SK-N-DZ (cell line): Measurements from ENCODE around the genes PEPD, ZNF599, HPN and LGI4.

GRCh38 chr19:33521201-33522433, at the start of gene PEPD:
Gene PEPD (minus strand): TSS chr19:33521791.
RAMPAGE:
- cytosol, long total RNA = start-site peak on the minus strand at chr19:33521767-33521780, 101 and 39 reads in 2 replicates
- nucleus, long total RNA = no peak

DNA sequence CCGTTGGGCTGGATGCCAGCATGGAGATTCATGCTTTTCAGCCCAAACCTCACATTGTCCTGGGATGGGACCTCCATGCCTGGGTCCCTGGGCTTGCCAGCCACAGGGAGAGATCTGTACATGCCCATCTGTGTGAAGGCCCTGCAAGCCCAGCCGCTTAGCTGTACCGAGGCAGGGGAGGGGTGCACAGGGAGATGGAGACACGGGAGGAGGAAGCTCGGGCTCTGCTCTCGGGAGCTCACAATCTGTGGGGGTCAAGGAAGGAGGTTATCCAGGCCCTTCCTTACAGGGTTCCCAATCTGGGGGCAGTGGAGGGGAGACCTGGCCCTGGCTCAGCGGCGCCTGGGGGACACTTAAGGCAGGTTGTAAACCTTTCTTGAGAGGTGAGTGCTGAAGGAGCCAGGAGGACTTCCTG, 77.3 kb downstream of the CHST8 start:
RAMPAGE:
- cytosol, long total RNA = no peak
- nucleus, long total RNA = no peak

GRCh38 chr19:33798761-33799270, 2.1 kb downstream of the KCTD15 start:
RAMPAGE:
- cytosol, long total RNA = no peak
- nucleus, long total RNA = no peak

DNA sequence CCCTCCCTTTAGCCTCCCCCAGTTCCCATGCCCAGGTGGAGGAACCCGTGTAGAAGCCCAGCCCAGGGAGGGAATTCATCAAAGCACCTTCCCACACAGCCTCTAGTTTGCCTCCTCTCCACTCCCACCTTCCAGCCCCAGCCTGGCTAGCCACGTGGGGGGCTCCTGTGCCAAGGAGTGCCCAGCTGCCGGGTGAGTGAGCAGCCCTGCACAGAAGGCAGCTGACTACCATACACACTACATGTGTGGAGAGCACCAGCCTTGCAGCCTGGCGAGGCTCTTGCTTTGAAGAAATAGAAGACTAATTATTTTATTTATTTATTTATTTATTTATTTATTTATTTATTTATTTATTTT, 24.5 kb downstream of the KCTD15 start:
RAMPAGE:
- cytosol, long total RNA = no peak
- nucleus, long total RNA = no peak

DNA sequence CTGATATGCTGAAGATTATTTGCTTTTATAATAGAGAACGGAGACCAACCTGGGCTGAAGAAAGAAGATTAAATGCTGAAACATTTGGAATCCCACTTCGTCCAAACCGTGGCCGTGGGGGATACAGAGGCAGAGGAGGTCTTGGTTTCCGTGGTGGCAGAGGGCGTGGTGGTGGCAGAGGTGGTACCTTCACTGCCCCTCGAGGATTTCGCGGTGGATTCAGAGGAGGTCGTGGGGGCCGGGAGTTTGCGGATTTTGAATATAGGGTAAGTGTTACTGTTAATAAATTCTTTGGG, 32.9 kb upstream of the GARRE1 start:
RAMPAGE:
- cytosol, long total RNA = no peak
- nucleus, long total RNA = no peak

DNA sequence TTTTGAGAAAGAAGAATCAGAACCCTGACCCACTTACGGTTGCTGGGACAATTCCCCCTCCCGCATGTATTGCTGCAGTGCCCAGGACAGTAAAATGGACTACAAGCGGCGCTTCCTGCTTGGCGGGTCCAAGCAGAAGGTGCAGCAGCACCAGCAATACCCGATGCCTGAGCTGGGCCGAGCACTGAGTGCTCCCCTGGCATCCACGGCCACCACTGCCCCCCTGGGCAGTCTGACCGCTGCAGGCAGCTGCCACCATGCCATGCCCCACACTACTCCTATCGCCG, 46.0 kb downstream of the GARRE1 start:
RAMPAGE:
- cytosol, long total RNA = no peak
- nucleus, long total RNA = no peak

RAMPAGE:
- cytosol, long total RNA = no peak
- nucleus, long total RNA = no peak
Observed at GRCh38 chr19:34354707-34355094, 10.3 kb upstream of the GPI start.

RAMPAGE:
- cytosol, long total RNA = no peak
- nucleus, long total RNA = no peak
Observed at GRCh38 chr19:34383391-34383934, 18.5 kb downstream of the GPI start.

DNA sequence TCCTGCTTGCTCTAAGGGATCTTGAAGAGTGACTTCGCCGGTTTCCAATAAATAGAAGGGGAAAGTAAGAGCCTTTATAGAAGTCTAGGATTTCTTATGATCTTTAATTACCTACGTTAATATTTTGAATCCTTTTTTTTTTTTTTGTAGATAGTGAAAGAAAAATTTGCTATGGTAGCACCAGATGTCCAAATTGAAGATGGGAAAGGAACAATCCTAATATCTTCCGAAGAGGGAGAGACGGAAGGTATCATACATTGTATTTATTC, 21.3 kb upstream of the WTIP start:
RAMPAGE:
- cytosol, long total RNA = start-site peak on the plus strand centred at position 200 of the sequence, 96 bp wide, 113 and 266 reads in 2 replicates
- nucleus, long total RNA = no peak

RAMPAGE:
- cytosol, long total RNA = no peak
- nucleus, long total RNA = no peak
Observed at GRCh38 chr19:34678082-34678656, 691 bp downstream of the ZNF302 start.

DNA sequence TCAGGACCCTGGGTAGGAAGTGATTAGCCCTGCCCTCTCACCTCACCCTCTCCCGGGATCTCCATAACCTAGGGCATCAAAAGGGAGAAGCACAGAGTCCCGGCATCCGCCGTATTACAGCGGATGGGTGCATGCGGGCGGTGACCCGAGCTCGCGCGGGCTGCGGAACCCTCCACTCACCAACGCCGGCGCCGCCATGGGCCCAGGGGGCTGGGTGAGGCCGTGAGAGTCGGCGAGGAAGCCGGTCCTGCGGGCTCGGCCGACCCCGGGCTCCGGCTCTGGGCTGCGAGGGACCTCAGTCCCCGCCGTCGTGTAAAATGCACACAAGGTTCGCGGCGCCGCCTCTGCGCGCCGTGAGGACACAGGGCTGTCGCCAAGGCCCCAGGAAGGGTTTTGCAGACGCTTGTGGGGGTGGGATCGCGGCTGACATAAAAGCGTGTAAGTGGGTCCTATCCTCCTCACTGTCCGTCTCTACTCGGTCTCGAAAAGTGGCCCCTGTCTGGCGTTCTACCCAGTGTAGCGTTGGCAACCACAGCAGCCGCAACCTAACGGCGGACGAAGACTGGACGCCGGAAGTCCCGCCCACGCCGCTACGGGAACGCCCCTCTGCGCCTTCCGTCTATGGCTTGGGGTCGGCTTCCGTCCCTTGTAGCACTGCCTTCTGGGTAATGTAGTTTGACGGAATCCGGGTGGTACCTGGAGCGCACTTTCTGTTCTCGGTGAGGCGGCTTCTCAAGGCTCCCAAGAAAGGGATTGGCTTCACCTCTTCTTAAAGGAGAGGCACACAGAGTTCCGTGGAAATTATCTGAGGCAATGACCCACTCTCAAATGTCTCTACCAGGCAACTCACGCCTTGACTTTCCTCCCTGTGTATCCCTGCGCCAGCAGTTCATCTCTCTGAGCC, at the start of gene ZNF599:
Gene ZNF599, minus strand, starts transcription at position 572 of the 904 bp plus-strand sequence.
RAMPAGE:
- cytosol, long total RNA = start-site peak on the minus strand centred at position 559 of the sequence, 34 bp wide, 34 and 30 reads in 2 replicates
- nucleus, long total RNA = no peak

GRCh38 chr19:35031973-35032229, 1.6 kb downstream of the SCN1B start:
RAMPAGE:
- cytosol, long total RNA = no peak
- nucleus, long total RNA = no peak

DNA sequence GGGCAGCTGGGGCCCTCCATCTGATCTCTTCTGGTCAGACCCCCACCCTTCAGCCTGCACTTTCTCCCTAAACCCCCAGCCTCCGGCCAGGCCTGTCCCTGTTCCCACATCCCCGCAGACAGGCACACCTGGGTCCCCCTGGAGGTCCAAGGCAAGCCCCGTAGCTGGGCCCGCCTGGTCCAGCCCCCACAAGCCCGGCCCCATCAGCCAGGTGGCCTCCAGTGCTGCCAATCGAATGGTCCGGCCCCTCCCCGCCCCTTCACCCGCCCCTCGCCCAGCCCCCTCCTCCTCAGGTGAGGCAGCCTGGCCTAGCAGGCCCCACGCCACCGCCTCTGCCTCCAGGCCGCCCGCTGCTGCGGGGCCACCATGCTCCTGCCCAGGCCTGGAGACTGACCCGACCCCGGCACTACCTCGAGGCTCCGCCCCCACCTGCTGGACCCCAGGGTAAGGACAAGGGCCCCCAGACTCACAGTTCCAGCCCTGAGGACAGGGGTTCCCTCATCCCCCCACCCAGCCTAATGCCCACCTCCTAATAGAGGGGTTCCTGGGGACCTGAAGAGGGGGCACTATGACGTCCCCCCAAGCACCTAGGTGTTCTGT, at the start of gene HPN:
Gene HPN, plus strand, starts transcription at position 293 of the 600 bp plus-strand sequence.
RAMPAGE:
- cytosol, long total RNA = no peak
- nucleus, long total RNA = no peak

RAMPAGE:
- cytosol, long total RNA = no peak
- nucleus, long total RNA = no peak
Observed at GRCh38 chr19:35042837-35043346, 1.4 kb downstream of the HPN start.

DNA sequence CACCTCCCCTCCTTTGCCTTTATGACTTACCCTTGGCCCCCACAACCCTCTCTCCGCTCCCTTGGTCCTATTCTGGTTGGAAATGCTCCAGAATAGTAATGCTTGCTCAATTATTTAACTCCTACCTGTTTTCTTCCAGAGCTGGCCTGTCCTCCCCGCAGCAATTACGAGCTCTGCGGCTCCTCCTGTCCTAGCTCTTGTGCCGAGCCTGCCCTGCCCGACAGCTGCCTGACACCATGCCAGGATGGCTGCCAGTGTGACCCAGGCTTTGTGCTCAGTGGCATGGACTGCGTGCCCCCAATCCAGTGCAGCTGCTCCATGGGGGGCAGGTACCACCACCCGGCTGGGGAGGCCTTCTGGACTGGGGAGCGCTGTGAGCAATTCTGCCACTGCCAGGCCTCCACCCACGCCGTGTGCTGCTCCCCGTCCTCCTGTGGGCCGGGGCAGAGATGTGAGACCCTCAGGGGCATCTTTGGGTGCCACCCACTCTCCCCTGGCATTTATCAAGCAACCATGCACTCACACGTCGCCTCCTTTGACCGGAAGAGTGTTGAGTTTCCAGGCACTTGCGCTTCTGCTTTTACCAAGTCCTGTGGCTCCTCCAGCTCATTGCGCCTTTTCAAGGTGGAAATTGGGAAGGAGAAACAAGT, 9.4 kb upstream of the FXYD3 start:
RAMPAGE:
- cytosol, long total RNA = no peak
- nucleus, long total RNA = no peak

DNA sequence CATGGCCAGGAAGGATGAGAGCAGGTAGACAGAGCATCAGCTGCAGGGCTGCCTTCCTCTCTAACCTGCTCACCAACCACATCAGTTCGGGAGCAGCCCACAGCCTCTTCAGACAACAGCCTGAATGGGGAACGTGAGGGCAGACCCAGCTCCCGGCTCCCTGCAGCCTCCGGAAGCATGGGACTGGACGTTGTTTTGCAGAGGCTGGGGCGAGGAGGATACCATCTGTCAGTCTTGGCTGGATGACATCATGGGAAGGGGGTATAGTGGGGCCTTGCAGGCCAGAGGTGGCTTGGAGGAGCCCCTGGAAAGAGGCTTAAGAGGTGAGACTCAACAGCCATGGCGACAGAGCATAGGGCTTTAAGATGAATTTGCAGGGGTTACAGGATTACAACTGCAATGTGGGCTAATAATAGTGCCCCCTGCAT, 1.4 kb downstream of the FXYD3 start:
RAMPAGE:
- cytosol, long total RNA = no peak
- nucleus, long total RNA = no peak

RAMPAGE:
- cytosol, long total RNA = no peak
- nucleus, long total RNA = no peak
Observed at GRCh38 chr19:35120366-35121496, 5.1 kb downstream of the FXYD3 start.

RAMPAGE:
- cytosol, long total RNA = no peak
- nucleus, long total RNA = no peak
Observed at GRCh38 chr19:35134472-35135627, at the start of gene LGI4. Gene LGI4 (minus strand): TSS chr19:35135059.

GRCh38 chr19:35151402-35151779, 3.1 kb upstream of the FXYD5 start:
RAMPAGE:
- cytosol, long total RNA = no peak
- nucleus, long total RNA = no peak

DNA sequence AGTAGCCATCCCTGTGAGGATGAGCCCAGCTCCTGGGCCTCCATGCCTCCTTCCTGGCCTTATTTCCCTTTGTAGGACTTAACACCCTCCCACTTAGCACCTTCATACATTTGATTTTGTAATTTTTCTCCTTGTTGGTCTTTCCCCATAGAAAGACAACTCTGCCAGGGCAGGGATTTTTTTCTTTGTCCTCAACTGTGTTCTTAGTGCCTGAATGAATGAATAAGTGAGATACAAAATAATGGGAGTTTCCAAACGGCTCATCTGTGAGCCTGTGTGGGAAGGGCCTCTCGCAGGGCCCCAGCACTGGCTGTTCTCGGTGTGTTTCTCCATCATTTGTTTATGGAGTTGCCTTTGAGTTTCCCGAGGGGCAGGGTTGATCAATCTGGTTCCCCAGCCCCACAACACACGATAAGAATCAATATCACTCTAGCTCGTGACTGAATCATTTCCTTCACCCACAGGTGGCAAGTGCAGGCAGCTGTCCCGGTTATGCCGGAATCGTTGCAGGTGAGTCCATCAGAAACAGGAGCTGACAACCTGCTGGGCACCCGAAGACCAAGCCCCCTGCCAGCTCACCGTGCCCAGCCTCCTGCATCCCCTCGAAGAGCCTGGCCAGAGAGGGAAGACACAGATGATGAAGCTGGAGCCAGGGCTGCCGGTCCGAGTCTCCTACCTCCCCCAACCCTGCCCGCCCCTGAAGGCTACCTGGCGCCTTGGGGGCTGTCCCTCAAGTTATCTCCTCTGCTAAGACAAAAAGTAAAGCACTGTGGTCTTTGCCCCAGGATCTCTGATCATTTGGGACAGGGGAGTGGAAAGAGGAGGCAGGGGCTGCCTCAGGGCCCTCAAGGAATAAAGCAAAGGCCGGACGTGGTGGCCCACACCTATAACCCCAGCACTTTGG, 14.8 kb downstream of the FXYD5 start:
RAMPAGE:
- cytosol, long total RNA = no peak
- nucleus, long total RNA = no peak